ENCODE data around the gene ACTR3C.

- PRO-cap, 2 experiments, result no peak in any of the 2 experiments
Observed at GRCh38 chr7:149196691-149197111, 1.4 kb downstream of the ZNF282 start.

DNA sequence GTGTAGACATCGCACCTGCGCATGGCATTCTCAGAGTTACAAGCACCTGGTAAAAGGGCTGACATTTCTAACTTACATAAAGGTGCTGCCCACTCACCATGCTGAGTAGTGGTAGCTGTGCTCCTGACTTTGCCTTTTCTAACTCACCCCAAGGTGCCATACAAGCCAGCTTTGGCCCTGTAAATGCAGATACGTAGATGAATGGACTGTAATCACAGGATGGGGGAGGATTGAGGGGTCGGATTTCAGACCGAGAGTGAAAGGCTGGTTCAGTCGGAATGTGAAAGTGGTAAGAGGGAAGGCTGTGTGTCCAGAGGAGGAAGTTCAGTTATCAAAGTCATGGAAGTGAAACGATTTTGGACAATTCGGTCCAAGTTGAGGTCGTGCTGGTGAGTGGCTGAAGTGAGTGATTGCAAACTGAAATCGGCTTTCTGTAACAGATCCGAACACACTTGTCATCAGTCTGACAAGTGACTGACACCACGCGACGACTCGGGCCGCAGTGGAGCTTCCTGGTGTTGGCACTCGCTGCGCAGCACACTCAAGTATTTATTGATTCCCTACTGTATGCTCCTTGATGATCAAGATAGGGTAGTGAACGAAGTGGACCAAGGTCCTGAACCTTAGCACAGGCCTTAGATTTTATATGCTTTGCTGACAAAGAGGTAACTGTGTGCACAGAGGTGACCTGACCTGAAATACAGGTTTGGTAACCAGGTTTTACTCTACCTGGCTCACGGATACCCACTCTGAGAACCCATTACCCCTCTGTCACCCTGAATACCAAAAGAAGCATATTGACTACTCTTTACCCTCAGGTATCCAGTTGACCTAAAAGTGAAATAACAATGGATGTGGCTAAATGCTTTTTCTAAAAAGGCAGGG is 10.5 kb downstream of the ZNF282 start:
- PRO-cap, 2 experiments, result no peak in any of the 2 experiments

DNA sequence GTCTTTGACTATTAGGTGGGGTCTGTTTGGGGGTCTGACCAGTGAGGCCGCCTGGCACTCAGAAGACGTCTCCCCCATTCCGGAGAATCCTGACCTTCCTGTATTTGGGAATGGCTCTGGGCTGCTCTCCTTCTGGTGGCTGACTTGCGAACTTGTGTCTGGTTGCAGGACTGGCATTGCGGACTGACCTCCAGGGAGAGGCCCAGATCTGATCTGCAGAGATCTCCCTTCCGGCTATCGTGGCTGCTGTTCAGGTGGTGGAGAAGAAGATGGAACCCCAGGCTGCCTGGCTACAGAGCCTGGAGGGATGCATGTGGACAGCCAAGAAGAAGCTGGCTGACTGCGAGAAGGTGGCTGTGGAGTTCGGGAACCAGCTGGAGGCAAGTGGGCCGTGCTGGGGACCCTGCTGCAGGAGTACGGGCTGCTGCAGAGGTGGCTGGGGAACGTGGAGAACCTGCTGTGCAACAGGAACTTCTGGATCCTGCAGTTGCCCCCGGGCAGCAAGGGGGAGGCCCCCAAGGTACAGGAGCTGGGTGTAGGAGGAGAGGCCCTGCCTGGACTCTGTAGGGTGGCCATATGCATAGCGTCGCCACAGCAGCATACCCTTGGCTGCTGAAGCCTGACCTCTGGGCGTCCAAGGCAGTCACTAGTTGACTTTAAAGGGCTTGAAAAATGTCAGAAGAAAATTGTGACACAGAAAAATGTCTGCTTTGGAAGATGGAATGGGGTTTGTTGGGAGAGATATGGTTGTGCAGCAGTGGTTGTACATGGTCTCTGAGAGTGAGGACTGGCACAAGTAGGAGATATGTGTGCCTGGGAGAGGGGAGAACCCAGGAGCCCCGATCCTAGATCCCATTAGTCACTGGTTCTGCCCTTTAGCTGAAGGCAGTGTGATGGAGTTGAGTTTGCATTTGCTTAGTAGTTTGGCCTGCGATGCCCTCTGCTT is 25.7 kb downstream of the ZNF783 start:
- PRO-cap, 2 experiments, result no peak in any of the 2 experiments

DNA sequence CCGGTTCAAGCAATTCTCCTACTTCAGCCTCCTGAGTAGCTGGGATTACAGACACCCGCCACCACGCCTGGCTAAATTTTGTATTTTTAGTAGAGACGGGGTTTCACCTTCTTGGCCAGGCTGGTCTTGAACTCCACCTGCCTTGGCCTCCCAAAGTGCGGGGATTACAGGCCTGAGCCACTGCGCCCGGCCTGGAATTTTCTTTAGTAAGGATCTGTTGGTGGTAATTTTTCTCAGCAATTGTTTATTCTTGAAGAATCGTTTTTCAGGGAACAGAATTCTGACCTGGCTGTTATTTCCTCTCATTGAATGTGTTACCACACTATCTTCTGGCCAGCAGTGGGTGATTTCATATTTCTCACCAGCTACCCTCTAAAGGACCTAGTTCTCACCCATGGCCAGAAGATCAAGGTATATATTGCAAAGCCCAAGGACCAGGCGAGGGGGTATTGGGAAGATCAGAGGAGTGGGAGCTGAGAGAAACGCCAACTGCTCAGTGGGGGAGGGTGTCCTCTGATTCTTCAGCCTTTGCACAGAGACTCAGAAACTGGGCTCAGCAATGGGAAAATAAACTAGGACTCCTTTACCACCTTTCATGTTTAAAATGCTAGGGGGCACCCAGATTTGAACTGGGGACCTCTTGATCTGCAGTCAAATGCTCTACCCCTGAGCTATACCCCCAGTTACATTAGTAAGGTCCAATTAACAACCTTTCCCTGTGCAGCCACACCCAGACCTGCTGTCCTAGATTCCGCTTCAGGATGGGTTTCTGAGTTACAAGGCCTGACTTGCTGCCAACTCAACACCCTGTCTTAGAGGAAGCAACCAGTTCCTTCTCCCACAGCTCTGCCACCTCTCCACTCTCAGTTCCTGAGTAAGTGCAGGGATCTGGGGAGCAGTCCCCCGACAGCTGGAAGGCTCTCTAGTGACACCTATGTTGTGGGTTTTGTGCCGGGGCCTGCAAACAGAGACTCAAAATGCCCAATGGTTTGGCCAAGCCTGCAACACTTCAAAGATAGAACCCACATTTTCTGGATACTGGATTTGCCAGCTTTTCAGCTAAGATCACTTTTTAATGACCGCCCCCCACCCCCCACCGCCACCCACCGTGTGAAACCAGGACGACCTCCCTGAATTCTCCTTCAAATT is 93.4 kb downstream of the ZNF783 start:
- PRO-cap, 2 experiments, result no peak in any of the 2 experiments

GRCh38 chr7:149436357-149437085 is 24.3 kb downstream of the ZNF777 start:
- PRO-cap, 2 experiments, result no peak in any of the 2 experiments

- PRO-cap, 2 experiments, result no peak in any of the 2 experiments
Observed at GRCh38 chr7:149454039-149454383, 6.9 kb downstream of the ZNF777 start.

DNA sequence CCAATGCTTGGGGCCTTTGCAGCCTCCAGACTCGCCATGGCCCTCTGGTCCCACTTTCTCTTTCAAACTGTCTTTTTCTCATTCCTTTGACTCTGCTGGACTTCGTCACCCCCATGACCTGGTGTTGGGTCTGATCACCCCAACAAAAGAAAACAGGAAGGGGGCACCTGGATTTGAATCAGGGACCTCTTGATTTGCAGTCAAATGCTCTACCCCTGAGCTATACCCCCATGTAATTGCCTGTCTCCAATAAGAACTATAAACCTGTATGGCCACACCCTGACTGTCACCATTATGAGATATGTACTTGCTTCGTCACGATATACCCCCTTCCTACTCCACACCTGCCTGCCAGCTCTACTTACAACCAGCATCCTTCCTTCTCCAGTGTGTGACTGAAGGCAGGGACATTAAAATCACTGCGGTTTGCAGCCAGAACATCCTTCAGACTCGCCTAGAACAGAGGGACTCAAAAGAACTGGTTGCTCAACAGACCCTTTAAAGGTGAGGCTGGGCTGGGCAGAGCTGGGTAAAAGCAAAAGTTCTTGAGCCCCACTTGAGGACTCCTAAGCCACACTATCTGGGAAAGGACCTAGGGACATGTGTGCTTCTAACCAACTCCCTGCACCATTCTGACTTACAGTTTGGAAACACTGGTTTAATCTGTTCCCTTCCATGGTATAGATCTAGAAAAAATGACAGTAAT is 101.7 kb upstream of the KRBA1 start:
- PRO-cap, 2 experiments, result no peak in any of the 2 experiments

- PRO-cap, 2 experiments, result no peak in any of the 2 experiments
Observed at GRCh38 chr7:149620902-149621713, 93.6 kb upstream of the KRBA1 start.

DNA sequence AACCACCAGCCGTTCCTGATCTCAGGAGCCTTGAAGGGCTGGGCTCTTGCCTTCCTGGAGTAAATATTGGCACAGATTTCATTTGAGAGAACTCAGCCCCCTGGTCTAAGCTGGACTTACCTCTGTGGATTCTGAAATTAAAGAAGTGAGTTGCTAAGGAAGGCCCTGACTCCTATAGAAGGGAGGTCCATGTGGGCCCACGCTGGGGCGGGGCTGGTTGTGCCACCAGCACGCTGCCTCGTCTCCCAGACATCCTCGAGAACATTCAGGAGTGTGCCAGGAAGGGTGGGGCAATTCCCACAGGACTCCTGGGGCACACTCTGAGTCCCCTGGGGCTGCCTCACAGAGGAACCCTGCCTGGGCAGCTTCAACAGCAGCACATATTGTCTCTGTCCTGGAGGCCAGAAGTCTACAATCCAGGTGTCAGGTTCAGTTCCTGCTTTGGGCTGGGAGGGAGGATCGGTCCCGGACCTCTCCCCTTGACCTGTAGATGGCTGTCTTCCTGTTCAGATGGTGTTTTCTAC is 19.7 kb downstream of the KRBA1 start:
- PRO-cap, 2 experiments, result no peak in any of the 2 experiments

DNA sequence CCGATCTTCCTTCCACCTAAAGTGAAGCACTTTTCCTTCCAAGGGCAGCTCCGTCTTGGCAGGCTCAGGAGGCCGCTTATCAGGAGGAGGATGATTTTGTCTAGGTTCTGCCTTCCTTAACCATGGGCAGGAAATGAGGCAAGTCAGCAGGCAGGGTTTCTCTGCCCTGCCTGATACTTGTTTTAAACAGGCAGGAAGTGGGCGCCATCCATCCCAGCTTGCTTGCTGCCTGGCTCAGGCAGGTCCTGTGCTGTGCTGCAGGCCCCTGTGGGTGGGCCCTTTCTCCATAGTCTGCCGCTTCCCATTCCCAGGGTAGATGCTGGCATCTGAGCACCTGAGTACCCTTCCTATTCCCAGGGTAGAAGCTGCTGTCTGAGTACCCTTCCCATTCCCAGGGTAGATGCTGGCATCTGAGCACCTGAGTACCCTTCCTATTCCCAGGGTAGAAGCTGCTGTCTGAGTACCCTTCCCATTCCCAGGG is 8.2 kb upstream of the ATP6V0E2 start:
- PRO-cap, 2 experiments, result no peak in any of the 2 experiments

DNA sequence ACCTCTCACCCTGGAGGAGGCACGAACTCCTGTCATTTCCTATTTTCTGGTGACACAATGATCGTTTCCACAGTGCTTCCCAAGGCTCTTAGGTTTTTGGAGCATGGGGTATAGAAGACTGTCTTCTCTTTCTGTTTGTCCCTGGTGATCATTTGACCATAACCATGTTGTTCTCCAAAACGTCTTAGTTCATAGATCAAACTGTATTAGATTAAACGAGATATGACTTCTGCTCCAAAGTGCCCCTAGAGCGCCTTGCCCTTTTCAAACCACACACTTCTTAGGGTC is 179.2 kb downstream of the ATP6V0E2 start:
- PRO-cap, 2 experiments, result no peak in any of the 2 experiments

DNA sequence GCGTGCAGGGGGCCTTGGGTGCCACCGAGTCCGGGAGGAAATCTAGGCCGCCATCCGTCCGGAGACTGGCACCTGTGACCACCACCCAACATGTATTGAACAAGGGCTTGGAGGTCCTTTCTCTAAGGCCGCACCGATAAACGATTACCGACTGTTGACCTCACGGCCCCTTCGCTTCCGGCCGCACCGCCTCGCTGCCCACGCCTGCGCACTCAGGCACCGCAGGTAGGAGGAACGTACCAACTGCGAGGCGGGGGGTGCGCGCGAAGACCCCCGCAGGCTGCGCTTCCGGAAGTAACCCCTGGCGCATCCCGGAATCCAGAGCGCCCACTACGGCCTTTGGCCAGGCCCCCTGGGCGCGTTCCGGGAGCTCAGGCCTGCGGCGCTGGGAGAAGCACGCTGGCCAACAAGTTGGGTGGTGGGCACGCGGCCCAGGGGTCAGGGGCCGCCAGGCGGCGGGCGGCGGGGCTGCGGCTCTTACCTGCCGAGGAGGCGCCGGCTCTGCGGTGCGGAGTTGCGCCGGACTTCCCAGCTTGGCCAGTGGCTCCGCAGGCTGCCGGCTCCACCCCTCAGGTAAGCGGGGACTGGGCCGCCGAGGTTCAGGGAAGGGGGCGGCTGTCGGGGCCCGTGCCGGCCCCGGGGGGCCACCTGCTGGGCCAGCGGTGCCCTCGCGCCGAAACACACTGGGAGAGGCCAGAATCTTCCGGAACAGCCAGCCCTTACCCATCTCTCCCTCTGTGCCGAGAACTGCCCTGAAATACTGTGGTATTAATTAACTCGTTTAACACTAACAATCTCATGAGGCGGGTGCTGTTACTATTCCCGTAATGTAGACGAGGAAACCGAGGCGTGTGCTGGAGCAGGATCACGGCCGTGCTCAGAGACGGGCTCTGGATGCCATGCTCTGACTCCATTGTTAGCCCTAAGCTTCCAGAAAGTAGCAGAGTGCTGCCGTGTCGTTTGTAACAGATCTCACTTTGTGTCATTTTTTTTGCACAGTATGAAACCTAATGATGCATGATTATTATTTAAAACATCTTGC is at the start of gene ACTR3C:
ACTR3C (minus strand) TSS at position 558 of the 1,042 bp plus-strand sequence.
- PRO-cap, 2 experiments, result peak in 2 of 2 experiments; most common plus-strand start position 368 of the sequence (in 1); most common minus-strand start position 196 of the sequence (in 2)

DNA sequence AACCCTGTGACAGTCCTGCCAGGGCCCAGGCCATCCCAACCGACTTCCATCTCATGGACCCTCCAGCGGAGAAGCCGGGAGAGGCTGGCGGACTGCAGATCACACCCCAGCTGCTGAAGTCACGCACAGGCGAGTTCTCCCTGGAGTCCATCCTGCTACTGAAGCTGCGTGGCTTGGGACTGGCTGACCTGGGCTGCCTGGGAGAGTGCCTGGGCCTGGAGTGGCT is 4.7 kb downstream of the RARRES2 start:
- PRO-cap, 2 experiments, result no peak in any of the 2 experiments

GRCh38 chr7:150337035-150338292 is 4.0 kb downstream of the RARRES2 start:
- PRO-cap, 2 experiments, result no peak in any of the 2 experiments

- PRO-cap, 2 experiments, result no peak in any of the 2 experiments
Observed at GRCh38 chr7:150388549-150389322, 9.6 kb downstream of the ZNF775 start.

DNA sequence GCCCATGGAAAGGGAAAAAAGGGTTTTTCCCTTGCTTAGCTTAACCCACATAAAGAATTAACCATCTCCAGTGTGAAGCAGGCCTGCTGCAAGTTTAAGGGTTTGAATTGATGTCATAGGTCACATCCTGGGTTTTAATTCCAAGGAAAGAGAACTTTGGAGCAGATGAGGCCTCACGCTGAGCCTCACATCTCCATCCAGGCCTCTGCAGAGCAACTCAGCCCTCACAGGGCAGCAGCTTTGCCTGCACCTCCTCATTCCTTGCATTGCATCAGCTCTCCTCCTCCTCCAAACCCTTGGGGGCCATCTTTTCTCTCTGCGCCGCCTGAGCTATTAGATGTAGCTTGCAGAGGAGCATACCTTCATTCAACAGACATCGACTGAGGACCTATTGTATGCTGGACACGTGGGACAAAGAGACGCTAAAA is 3.3 kb upstream of the ENSG00000284691 start:
- PRO-cap, 2 experiments, result no peak in any of the 2 experiments

- PRO-cap, 2 experiments, result no peak in any of the 2 experiments
Observed at GRCh38 chr7:150403428-150404561, 1.7 kb upstream of the ENSG00000284691 start.

DNA sequence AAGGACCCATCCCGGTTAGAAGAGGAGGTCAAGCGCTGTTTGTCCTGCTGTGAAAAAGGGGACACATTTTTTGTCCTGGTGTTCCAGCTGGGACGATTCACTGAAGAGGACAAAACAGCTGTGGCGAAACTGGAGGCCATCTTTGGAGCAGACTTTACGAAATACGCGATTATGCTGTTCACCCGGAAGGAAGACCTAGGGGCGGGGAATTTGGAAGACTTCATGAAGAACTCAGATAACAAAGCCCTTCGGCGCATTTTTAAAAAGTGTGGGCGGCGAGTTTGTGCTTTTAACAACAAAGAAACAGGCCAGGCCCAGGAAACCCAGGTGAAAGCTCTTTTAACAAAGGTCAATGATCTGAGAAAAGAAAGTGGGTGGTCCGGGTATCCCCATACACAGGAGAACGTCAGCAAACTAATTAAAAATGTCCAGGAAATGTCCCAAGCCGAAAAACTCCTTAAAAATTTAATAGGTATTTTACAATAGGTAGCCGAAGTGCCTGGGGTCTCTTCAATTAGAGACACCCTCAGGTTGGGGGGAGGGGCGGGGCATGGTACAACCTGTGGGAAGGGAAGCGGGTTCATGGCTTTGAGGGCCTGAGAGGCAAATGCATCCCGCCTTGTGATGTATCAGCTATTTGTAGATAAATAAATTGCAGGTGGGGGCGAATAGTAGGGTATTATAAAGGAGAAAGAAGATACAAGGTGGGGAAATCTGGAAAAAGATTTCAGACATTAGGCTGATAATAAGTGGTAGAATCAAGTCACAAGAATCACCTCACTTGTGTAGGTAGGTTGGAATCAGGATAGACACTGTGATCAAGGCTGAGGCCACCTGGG is 27.1 kb downstream of the GIMAP8 start:
- PRO-cap, 2 experiments, result no peak in any of the 2 experiments

- PRO-cap, 2 experiments, result no peak in any of the 2 experiments
Observed at GRCh38 chr7:150511087-150511435, 3.6 kb upstream of the GIMAP7 start.

GRCh38 chr7:150563876-150564532 is 3.2 kb upstream of the GIMAP4 start:
- PRO-cap, 2 experiments, result no peak in any of the 2 experiments